Skin of body (tissue), 2 donors: ENCODE data around the gene FKTN.

GRCh38 chr9:101443208-101443920 lies 7.8 kb upstream of the ALDOB start:
- RAMPAGE, long total RNA, result no peak

DNA sequence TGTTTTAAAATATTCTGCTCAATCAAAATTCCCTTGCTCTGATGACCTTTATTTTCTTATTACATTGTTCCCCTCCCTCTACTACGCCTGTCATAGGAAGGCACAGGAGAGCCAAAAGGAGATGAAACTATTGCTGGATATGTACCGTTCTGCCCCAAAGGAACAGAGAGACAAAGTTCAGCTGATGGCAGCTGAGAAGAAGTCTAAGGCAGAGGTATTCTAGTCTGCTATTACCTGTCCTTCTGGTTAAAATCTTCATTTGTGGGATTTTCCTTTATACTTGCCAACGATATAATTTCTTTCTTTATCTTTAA lies 20.2 kb downstream of the RNF20 start:
- RAMPAGE, long total RNA, result no peak

DNA sequence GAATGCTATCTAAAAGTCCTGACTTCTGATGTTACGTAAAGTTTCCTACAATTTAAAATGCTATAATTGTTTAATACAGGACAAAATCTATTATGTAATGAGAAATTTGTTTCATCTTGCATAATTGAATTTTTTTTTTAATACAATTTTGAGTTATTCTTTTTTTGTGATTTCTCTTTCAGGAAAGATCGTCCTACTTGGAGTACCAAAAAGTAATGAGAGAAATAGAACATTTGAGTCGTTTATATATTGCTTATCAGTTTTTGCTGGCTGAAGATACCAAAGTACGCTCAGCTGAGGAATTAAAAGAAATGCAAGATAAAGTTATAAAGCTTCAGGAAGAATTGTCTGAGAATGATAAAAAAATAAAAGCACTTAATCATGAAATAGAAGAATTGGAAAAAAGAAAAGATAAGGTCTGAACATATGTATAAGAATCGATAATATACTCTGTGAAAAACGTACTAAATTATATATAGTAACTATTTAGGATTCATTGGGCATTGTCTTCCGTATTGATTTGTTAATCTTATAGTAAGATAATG lies 7.7 kb downstream of the SMC2 start:
- RAMPAGE, long total RNA, result no peak

GRCh38 chr9:104748628-104749177 lies 1.2 kb downstream of the NIPSNAP3A start:
- RAMPAGE, long total RNA, result no peak

DNA sequence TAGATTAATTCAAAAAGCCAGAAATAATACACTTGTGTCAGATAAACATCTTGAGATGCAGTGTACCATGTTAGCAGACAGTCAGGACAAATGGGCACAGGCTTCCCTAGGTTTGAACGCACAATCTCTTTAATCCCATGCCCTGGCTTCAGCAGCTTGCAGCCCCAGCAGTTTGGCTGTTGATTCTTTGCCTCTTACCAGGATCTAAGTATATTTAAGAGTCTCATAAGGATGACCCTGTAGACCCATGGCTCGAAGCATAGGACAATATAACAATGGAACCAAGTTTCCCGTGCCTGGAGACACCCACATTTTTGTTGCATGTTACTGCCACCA lies 19.4 kb downstream of the NIPSNAP3B start:
- RAMPAGE, long total RNA, result no peak

DNA sequence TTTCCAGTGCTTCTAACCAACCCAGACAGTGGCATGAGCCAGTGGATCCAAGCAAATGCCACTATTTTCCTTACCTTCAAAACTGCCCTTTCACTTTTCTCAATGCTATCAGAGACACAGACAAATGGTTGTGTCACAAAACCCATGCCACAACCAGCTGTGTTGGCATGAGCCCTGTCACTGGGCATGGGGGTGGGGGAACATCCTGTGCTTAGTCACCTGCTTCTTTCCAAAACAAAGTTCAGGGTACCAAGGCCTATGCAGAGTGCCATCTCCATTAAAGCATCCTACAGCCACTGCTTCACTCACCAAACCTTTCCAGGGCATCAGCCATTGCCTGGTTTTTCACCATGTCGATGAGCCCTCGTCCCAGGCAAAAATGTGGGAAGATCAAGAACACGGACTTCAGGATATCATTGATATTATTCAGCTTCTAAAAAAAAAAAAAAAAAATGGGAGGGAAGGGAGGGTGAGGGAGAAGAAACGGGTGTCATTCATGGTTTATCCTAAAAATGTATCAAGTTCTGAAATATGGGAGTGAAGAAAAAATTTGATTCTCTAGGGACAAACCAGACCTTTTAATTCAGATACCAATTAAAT lies 30.2 kb downstream of the NIPSNAP3B start:
- RAMPAGE, long total RNA, result no peak

DNA sequence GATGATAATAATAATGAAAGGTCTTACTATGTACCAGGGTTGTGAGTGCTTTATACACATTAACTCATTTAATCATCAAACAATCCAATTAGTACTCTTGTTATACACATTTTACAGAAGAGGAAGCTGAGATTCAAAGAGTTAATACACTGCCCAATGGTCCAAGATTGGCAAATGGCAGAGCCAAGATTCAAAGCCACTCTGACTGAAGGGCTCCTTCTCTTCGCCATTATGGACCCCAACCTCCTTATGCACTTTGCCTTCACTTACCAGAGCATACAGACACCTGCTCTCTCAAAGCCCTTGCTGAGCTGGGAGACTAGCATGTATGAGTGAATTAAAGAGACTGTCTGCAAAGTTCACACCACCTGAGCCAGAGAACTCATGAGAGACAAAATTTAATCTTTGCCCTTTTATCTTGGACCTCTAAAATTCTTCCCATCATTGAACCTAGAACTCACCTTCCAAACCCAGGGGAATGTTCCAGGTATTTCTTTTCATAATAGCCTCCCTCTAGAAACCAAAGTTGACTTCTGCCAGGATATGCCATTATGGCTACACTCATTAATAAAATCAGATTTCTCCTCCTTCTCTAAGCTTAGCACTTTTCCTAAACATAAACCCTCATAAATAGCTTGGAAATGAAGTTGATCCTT lies 33.4 kb downstream of the ABCA1 start:
- RAMPAGE, long total RNA, result no peak

DNA sequence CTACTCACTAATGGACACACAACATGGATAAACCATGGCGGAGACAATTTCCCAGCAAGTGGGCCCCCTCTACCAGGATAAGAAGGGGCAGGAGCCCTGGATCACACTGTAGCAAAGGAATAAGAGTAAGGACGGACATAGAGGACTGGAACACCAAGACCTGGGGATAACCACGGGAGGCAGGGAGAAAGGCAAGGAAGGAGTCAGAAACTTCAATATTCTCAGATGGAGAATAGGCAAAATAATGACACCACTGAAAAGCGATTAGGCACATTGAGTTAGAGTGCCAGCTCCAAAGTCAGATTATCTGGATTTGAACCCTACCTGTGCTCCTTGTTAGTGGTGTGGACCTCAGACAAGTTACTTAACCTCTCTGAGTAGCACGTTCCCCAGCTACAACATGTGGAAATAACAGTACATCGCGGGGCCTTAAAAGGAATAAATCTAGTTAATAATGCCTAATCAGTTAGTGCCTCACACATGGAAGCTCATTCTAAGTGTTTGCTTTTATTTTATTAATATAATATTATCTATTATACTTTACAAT lies 26.4 kb downstream of the ABCA1 start:
- RAMPAGE, long total RNA, result no peak

GRCh38 chr9:104907709-104907940 lies 20.3 kb downstream of the ABCA1 start:
- RAMPAGE, long total RNA, result no peak

- RAMPAGE, long total RNA, result no peak
Measured at GRCh38 chr9:105062535-105062823, 134.5 kb upstream of the ABCA1 start.

DNA sequence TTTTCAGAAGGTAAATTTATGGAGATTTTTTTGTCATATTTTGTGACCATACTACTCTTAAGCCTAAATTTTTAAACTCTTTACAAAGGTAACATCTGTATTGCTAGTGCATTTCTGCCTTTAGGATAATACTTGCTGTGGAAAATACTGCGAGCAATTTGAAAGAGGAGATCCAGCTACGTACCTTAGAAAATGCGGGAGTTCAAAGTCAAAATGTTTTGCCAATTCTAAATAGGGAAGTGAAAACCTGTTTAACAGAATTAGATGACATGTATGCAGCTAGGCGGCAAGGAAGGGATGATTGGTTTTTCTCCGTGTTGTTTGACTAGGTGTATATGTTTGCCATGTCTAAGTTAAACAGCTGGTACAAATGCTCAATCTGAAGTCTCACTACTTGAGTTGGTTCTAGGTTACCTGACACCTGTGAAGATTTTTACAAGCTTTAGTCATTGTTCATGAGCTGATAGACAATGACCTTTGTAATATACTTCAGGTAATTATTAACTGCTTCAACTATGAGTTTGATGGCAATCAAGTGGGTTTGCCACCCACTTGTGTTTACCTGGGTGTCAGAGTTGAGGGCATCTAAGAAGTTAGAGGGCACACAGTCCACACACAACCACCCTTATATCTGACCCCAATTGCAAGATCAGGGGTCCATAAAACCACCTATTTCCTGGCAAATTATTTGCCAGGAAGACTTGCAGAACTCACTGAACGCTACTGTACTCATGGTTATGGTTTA lies 74.3 kb downstream of the SLC44A1 start:
- RAMPAGE, long total RNA, result no peak

GRCh38 chr9:105329750-105330025 lies 85.2 kb downstream of the SLC44A1 start:
- RAMPAGE, long total RNA, result no peak

- RAMPAGE, long total RNA, result no peak
Measured at GRCh38 chr9:105385131-105386049, 62.4 kb upstream of the FSD1L start.

DNA sequence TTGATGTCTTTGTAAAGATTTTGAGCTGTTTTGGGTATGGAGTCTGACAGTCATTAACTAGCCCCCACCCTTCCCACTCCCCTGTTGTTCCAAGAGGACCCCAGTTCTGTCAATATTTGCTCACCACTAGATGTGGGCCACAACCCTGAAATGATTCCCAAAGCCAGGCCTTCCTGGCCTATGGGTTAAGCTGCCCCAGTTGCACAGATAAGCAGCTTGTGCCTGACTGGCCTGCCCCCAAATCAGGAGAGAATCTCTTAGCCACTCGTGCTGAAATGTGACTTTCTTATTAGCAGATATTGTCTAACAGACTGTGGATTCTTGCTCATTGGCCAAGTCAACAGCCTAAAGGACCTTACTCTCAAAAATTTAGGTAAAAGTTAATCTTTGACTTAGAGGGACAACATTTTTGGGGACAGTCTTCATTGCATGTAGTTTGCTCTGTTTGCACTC lies 29.3 kb upstream of the FSD1L start:
- RAMPAGE, long total RNA, result no peak

DNA sequence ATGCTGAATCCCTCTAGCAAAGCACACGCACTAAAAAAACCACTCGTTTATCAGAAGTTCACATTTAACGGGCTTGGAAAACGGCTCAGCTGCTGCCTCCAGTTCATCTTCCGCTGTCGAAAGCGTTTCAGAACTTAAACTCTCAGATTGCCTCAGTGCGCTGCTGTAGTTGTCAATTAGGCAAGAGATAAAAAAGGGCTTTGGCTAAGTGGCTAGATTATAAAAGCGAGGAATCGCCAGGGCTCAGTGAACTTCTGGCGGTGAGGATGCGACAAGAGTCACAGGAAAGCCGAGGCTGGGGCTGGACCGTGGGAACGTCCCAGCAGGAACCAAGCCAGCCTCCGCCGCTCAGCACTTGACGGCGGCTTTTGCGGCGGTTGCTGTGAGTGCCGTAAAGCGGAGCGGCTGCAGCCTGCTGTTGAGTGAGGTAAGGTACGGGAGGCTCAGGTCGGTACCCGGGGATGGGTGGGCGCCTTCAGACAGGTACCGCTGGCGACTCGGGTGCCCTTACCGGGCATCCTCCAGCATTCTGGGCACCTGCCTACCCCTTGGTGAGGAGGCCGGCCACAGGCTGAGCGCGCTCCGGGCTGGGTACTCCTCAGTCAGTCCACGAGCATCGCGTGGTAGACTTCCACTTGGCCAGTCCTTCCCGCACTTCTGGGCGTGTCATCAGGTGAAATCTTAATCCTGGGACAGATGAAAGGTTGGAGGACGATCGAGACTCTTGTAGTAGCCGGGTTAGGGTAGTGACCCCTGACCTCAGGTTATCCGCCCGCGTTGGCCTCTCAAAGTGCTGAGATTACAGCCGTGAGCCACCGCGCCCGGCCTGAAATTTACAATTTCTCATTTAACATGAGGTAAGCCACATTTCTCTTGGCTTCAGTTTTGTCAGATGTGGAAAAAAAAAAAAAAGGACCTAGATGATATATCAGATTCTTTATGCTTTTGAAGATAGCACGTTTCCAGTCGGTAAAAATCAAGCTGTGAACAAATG lies at the start of gene FKTN:
Gene FKTN, plus strand, starts transcription at position 393 of the 994 bp plus-strand sequence.
- RAMPAGE, long total RNA, result no peak

GRCh38 chr9:105930037-105930778 lies 235.9 kb downstream of the TMEM38B start:
- RAMPAGE, long total RNA, result no peak

DNA sequence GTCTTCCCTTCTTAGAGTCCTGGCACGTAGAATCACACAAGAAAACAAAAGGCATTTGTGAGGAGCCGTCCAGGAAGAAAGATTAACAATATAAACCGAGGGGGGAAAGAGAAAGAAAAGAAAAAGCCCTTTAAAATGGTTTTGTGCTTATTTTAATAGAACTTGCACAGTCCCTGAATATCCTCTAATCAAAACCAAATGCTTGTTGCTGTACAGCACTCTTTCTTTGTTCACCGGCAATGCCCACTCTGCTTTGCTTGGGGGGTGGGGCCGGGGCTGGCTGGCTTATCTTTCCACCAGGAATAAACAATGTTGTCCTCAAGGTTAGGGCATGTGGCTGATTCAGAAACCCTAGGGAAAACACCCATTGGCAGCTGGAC lies 575.7 kb upstream of the ZNF462 start:
- RAMPAGE, long total RNA, result no peak

DNA sequence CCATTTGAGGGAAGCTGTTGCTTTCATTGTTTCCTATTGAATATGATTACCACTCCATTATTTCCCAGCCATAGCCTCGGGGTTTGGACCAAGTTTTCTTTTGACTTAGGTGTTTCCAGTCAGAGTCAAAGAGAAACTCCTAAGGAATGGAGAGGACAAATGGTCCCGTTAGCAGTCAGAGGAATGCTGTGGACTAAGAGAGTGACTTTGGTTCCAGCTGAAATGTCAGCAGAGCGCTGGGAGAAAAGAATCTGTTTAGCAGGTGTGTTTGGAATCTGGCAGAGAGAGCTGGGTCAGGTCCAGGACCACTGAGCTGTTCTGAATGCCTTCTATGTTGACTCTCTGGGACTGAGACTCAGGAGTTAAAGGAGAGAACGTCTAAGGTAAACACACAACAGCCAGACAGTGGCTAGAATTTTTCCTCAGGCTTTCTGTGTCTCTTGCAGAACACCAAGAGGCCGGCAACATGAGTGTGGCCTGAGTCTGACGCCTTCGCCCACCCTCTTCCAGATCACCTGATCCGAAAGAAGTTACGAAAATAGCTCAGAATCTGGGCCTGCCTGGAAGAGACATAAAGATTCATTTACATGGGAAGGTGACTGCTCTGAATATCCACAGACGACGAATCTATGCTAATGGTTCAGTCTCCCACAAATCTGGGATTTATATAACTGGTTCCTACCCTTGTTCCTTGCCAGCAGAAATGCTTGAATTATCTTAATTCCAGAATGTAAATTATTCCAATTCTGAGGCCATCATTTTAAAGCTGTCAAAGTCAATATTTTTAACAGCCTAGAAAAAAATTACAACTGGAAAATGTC lies 107.2 kb upstream of the ZNF462 start:
- RAMPAGE, long total RNA, result no peak

DNA sequence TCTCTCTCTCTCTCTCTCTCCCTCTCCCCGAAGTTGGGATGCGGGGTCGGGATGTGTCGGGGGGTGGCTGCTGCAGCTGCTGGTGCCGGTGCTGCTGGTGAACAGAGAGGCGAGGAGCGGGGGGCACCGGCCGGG lies 992 bp downstream of the ZNF462 start:
- RAMPAGE, long total RNA, result no peak

GRCh38 chr9:106916392-106917360 lies 53.7 kb downstream of the ZNF462 start:
- RAMPAGE, long total RNA, result no peak